ENCODE data around the gene FRMD4A.

GRCh38 chr10:12605494-12606522 lies 256.5 kb downstream of the CAMK1D start:
- CAGE, long polyA plus RNA = no peak
- RRBS = no CpG with 5 or more reads among the region's 32 CpGs

- CAGE, long polyA plus RNA = no peak
- RRBS = no CpG with 5 or more reads among the region's 13 CpGs
These were observed 216.1 kb downstream of the CCDC3 start for GRCh38 chr10:12785313-12785834.

DNA sequence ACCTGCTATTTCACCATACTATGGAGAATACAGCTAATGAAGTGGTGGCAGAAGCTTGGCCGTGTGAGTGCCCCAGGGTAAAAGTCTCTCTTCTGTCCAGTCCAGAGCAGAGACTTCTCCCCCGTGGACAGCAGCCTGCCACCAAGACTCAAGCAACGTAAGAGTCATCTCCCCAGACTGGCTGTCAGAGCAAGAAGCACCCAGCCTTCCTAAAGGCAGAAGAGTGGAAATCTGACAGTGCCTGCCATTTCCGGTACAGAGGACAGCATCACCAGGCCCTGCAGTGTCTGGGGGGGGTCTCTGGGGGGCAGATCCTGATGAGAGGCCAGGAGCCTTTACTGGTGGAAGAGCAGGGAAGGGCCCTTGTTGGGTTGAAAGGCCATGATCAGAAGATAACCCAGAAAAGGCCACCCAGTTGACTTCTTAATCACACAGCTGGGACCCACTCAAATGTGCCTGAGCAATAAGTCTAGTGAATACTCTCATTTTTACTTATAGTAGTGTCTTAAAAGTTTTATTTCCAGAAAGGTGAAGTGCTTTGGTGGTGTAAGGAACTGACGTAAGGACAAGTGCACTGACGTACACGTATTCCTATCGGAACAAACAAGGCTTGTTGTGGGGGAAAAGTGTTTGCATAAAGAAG lies 104.6 kb downstream of the CCDC3 start:
- CAGE, long polyA plus RNA = no peak
- RRBS = no CpG with 5 or more reads among the region's 8 CpGs

DNA sequence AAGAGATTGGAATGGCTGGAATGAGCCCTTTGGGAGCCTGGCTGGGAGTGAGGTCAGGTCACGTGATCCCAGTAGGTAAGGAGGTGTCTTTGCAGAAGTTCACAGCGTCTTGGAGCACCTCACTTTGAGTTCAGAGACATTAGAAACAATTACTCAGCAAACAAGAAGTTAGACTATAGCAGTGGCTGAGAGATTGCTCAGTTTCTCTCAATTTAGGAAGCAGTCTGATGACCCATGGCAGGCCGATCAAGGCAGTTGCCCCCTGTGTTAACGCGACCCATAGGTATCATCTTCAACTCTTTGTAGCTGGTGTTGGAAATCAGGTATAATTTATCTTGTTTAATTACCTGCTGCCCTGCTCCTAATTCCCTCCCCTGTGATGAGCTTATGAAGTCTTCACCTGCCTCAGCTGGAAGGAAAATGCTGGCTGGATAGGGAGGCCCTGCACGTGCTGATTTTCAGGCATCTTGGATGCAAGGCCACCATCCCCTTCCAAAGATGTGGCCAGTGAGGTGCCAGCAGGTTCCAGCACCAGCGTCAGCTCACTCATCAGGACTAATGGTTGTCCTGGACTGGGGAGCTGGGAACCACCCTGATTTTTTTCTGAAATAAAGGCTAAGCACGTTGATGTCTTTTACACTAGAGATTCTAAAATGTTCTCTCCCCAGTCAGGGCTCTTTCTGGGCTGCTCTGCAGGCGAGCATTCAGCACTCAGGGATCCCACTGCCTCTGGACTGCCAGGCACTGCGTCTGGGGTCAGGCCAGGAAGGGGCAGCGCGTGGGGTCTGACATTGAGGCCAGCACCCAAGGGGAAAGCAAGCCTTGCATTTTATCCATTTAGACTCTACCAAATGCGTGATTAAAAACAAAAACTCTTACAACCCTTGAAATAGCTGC lies 103.8 kb downstream of the CCDC3 start:
- CAGE, long polyA plus RNA = no peak
- RRBS = no CpG with 5 or more reads among the region's 13 CpGs

DNA sequence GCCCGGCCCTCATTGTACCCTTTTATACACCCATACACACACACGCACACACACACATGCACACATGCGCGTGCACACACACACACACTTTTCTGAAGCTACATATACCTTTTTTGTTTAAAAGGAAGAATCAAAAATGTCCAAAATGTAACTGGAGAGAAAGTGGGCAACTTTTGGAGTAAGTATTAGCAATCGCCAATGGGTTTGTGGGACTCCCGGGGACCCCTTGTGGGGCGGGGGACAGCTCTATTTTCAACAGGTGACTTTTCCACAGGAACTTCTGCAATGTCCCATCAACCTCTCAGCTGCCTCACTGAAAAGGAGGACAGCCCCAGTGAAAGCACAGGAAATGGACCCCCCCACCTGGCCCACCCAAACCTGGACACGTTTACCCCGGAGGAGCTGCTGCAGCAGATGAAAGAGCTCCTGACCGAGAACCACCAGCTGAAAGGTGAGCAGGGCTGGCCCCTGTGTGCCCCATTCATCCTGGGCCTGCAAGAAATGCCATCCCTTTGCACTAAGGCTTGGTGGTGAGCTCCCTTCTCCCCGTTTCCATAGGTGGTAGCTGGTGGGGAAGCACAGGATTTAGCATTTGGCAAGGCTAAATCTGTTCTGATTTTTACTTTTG lies 9.0 kb downstream of the OPTN start:
- CAGE, long polyA plus RNA = no peak
- RRBS = no CpG with 5 or more reads among the region's 11 CpGs

GRCh38 chr10:13109988-13110552 lies 10.1 kb downstream of the OPTN start:
- CAGE, long polyA plus RNA = no peak
- RRBS = no CpG with 5 or more reads among the region's 8 CpGs

GRCh38 chr10:13161755-13162419 lies 529 bp downstream of the MCM10 start:
- CAGE, long polyA plus RNA = no peak
- RRBS = 2% methylated on average over 3 of the region's 26 CpGs

- CAGE, long polyA plus RNA = no peak
- RRBS = no CpG with 5 or more reads among the region's 12 CpGs
These were observed 27.6 kb downstream of the PHYH start for GRCh38 chr10:13272186-13272670.

DNA sequence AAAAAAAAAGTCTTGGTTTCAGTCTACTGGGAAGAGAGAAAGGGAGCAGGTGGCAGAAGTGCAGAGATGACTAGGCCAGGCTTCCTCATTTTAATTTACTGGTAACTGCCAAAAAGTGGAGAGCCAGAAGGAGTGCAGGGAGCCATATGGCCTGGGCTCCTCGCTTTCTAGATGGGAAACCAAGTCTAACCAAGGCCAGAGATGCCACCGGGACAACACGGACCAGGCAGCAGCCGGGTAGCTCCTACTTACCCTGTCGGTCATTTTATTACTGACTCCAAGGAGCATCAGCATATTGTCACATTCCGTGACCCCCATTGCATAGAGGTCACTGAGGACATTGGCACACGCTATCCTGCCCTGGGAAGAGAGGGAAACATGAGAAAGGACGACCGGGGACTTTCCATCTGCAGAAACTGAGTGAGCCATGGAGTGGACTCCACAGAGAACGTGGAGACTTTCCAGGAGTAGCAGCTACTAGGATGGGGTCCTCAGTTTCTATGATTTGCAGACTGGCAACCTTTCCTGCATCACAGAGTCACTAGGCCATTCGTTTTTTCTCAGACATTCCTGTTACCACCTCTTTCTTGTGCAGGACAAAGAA lies 12.0 kb downstream of the SEPHS1 start:
- CAGE, long polyA plus RNA = no peak
- RRBS = no CpG with 5 or more reads among the region's 11 CpGs

GRCh38 chr10:13340989-13341523 lies 7.0 kb downstream of the SEPHS1 start:
- CAGE, long polyA plus RNA = no peak
- RRBS = no CpG with 5 or more reads among the region's 7 CpGs

DNA sequence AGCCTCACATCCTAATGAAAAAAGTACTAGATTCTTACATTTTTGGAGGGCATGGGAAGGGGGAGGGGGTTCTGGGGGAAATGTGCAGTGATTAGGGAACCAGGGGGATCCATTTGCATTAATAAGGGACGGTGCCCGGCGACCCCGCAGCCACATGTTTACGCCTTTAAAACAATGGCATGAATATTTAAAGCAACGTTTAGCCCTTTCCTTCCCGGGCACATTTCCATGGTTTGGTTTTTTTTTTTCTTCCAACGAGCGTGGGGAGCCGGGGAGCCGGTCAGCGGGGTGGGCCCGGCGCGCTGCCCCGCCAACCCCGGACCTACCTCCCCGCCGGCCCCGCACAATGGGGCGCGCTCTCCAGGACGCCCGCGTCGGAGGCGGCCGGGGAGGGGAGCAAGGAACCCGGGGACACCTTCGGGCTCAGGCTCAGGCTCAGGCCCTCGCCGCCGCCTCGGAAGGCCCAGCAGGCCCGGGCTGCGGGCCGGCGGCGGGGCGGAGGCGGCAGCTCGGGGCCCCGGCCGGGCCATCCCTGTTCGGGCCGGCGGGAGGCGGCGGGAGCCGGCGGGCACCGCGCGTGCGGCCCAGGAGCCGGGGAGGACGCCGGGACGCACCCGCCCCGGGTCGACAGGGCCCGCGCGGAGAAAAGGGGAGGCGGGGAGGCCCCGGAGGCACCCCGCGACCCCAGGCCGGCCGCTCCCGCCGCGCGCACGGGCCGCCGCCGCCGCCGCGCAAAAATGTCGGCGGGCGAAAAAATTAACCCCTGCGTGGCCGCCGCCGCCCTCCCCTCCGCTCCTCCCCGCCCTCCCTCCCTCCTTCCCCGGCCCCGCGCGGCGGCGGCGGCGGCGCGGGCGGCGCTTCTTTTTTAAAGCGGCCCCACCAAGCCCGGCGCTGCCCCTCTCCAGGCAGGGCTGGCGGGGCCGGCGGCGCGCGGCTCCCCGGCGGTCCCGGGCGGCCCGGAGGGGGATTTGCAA lies 855 bp downstream of the SEPHS1 start:
- CAGE, long polyA plus RNA = no peak
- RRBS = 3% methylated on average over 45 of the region's 117 CpGs

DNA sequence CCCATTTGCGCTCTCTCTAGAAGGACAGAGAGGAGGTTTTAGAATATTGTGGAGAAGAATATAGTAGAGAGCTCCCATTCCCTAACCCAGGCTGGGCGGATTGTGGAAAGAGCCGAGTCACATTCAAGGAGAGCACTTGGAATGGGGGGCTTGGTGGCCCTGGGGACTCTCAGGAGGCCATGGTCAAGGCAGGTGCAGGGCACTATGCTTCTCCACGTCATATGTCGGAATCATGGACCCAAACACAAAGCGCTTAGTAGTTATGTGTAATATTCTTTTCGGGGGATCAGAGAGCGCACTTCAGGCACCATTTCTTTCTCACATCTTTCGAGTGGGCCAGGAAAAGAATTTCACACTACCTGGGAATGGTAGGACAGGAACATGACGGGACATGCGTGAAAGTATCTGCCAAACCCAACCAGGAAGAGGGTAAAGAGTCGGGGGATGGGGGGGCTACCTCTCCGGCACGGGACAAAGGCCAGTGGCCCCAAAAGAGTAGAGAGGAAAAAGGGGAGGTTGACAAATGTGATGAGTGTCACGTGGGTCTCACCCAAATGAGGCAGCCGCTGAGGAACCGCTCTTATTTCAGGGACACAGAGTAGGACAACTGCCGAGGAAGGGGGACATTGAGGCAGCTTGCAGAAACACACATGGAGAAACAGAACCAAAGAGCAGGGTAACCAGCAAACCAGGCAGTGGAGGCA lies 769 bp upstream of the BEND7 start:
- CAGE, long polyA plus RNA = no peak
- RRBS = no CpG with 5 or more reads among the region's 18 CpGs

- CAGE, long polyA plus RNA = no peak
- RRBS = no CpG with 5 or more reads among the region's 9 CpGs
These were observed 44.7 kb downstream of the PRPF18 start for GRCh38 chr10:13631414-13631931.

DNA sequence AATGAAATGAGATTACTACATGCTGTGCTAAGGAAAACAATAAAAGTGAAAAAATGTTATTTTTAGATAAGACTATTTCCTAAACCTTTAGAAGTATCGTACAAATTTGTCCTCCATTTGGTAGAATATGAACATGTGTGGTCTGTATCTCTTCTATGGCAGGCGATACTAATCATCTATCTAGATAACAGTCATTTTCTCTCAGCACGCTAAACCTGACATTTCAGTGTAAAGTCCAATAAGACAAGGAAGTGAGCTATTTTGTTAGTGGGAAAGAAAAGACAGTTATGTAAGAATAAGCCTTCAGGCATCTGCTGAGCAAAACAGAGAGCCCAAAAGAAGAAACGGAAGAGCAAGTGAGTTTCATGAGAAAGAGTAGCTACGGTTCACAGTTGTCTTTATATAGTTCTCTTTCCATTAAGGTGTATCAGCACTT lies 170.6 kb downstream of the PRPF18 start:
- CAGE, long polyA plus RNA = no peak
- RRBS = no CpG with 5 or more reads among the region's 5 CpGs

- CAGE, long polyA plus RNA = no peak
- RRBS = no CpG with 5 or more reads among the region's 4 CpGs
These were observed 202.2 kb downstream of the PRPF18 start for GRCh38 chr10:13788876-13789438.

DNA sequence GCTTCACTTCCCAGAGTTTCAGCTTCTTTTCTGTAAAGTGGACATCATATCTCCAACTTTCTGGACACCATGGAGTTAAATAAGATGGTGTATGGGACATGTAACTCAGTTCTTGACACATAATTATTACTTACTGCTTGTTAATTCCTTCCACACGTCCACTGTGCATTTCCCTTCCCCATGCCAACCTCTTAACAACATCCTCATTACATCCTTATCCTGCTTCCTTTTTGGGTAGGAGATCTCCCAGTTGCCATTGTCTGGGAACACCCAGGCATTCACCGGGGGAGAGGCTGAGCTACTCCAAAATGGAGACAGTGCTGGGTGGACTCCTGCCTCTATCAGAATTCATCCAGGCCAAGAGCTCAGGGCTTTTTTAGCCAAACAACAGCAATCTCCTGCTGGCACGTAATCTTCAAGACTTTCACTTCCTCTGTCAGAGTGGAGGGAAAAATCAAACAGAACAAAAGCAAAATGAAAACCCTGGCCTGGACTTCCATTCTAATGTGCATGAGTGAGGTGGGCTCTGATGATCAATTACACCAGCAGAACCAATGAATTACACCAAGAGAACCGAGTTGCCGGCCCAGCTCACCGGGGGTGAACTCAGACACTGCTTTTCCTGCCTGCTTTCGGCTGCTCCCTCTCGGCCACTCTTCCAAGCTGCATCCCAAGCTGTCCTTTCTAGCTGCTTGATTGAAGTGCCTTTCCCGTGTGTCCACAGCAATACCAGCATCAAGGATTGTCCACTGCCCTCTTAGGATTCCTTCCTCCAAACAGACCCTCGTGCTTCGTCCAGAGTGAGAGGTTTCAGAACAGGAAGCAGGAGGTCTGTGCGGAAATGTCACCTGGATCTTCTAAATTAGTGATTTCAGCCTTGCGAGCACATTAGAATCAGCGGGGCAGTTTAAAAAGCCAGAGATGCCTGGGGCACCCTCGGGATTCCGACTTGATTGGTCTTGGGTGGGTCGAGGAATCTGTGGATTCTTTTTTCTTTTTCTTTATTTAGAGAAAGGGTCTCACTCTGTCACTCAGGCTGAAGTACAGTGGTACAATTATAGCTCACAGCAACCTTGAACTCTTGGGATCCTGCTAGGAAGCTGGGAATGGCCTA lies 245.2 kb downstream of the PRPF18 start:
- CAGE, long polyA plus RNA = no peak
- RRBS = no CpG with 5 or more reads among the region's 17 CpGs

DNA sequence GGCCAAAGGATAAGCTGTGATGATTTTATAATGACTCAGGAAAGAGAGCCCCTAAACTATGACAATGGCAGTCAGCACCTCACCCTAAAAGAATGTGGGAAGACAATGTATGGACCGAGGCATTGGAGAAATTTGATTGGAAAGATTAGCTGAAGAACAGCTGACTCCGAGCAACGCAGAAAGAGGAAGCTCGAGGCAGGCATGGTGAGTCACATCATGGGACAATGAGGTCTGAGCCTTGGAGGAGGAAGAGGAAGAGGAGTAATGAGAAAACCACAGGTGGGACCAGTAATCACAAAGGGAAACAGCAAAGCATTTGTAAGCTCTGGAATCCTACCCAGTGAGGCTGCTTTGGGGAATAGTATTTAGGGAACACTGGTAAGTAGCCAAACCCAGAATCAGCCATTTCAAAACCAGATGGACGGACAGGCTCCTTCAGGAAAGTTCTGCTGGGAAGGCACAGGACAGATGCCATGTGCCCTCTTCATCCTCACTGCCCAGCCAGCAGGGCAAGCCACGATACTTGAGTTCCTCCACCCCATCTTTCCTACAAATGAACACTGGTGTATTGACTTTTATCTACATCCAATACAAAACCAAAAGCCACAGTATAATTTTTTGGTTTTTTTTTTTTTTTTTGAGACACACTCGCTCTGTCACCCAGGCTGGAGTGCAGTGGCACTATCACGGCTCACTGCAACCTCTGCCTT lies 295.6 kb downstream of the PRPF18 start:
- CAGE, long polyA plus RNA = no peak
- RRBS = no CpG with 5 or more reads among the region's 8 CpGs

DNA sequence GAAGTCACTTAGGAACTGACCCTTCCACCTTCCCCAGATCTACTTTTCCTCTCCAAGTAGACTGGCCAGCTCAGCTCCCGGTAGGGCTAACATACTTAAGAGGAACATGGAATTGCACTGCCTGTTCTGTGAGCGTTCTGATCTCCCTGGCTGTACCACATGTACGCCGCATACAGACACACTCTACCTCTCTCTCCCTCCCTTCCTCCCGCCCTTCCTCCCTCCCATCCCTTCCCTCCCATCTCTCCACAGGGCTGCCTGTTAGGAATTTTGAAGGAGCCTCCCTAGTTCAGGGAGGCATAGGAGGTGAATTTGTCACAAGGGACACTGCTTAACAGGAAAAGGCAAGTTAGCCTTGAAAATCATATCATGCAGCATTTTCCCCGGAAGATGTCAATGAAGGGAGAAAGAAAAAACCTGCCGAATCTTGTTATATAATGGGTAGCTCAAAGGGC lies at the start of gene FRMD4A:
FRMD4A (minus strand) TSS at position 178 of the 455 bp plus-strand sequence.
- CAGE, long polyA plus RNA = no peak
- RRBS = no CpG with 5 or more reads among the region's 7 CpGs

GRCh38 chr10:14487174-14487559 lies 156.4 kb upstream of the FRMD4A start:
- CAGE, long polyA plus RNA = no peak
- RRBS = no CpG with 5 or more reads among the region's 4 CpGs

DNA sequence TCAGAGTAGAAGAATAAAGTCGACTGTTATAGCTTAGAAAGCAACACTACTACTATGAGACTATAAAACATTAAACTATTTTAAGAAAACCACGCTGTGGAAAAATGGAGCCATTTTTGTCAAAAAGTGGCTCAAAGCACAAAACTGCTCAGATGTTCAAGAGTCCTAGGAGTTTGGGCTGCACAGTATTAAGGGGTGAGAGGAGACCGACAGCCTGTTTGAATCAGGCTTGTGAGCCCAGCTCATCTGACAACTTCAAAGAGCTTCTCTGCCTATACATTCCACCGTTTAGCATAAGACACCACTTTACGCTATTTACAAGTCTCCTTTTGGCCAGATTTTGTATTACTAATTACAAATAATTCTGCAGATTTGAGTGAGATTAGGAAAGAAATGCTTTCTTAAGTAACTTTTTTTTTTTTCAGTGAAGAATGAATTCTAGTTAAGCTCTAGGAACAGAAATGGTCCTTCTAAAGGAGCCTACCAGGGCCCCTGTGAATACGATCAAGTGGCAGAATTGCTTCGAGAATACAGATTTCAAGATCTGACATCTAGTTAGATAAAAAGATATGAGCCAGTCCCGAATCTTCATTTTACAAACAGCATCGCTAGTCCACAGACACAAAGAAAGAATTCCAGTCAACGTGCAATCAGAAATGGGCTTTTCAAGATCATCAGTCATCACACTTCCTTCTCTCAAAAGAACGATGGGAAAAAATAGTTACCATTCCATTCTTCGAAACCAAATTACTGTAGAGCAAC lies 188.2 kb upstream of the FRMD4A start:
- CAGE, long polyA plus RNA = no peak
- RRBS = no CpG with 5 or more reads among the region's 12 CpGs